Endothelial cell of umbilical vein (primary cell): ENCODE data around the gene PRR11.

GRCh38 chr17:58332560-58333024 lies 4.0 kb upstream of the TSPOAP1 start:
- PRO-cap = no peak
CAGE:
- cytosol, long polyA minus RNA = no peak
- cytosol, long polyA plus RNA = no peak
- long polyA plus RNA = no peak
- nucleus, long polyA minus RNA = no peak
- nucleus, long polyA plus RNA = no peak

GRCh38 chr17:58364685-58365143 lies 12.7 kb upstream of the SUPT4H1 start:
- PRO-cap = no peak
CAGE:
- cytosol, long polyA minus RNA = no peak
- cytosol, long polyA plus RNA = no peak
- long polyA plus RNA = no peak
- nucleus, long polyA minus RNA = no peak
- nucleus, long polyA plus RNA = no peak

- PRO-cap = no peak
CAGE:
- cytosol, long polyA minus RNA = no peak
- cytosol, long polyA plus RNA = no peak
- long polyA plus RNA = no peak
- nucleus, long polyA minus RNA = no peak
- nucleus, long polyA plus RNA = no peak
These were observed 14.0 kb upstream of the SUPT4H1 start for GRCh38 chr17:58366020-58366478.

- PRO-cap = no peak
CAGE:
- cytosol, long polyA minus RNA = no peak
- cytosol, long polyA plus RNA = no peak
- long polyA plus RNA = no peak
- nucleus, long polyA minus RNA = no peak
- nucleus, long polyA plus RNA = no peak
These were observed 23.2 kb upstream of the SUPT4H1 start for GRCh38 chr17:58375065-58375738.

- PRO-cap = no peak
CAGE:
- cytosol, long polyA minus RNA = no peak
- cytosol, long polyA plus RNA = no peak
- long polyA plus RNA = no peak
- nucleus, long polyA minus RNA = no peak
- nucleus, long polyA plus RNA = no peak
These were observed 29.7 kb downstream of the RNF43 start for GRCh38 chr17:58387673-58387935.

- PRO-cap = unidirectional peak, minus-strand start at chr17:58631434; unidirectional peak, minus-strand start at chr17:58631513; unidirectional peak, minus-strand start at chr17:58631662; unidirectional peak, minus-strand start at chr17:58631693; bidirectional peak, plus-strand start at chr17:58632150, minus-strand start at chr17:58631836
CAGE:
- cytosol, long polyA minus RNA = start-site peak on the minus strand at chr17:58631823-58631840, 243 reads
- cytosol, long polyA plus RNA = no peak
- long polyA plus RNA = start-site peak on the minus strand at chr17:58631834-58631840, 177 and 291 reads in 2 replicates
- nucleus, long polyA minus RNA = start-site peak on the minus strand at chr17:58631835-58631839, 831 reads
- nucleus, long polyA plus RNA = no peak
These were observed 60.4 kb downstream of the IGBP1C start for GRCh38 chr17:58631103-58632257.

DNA sequence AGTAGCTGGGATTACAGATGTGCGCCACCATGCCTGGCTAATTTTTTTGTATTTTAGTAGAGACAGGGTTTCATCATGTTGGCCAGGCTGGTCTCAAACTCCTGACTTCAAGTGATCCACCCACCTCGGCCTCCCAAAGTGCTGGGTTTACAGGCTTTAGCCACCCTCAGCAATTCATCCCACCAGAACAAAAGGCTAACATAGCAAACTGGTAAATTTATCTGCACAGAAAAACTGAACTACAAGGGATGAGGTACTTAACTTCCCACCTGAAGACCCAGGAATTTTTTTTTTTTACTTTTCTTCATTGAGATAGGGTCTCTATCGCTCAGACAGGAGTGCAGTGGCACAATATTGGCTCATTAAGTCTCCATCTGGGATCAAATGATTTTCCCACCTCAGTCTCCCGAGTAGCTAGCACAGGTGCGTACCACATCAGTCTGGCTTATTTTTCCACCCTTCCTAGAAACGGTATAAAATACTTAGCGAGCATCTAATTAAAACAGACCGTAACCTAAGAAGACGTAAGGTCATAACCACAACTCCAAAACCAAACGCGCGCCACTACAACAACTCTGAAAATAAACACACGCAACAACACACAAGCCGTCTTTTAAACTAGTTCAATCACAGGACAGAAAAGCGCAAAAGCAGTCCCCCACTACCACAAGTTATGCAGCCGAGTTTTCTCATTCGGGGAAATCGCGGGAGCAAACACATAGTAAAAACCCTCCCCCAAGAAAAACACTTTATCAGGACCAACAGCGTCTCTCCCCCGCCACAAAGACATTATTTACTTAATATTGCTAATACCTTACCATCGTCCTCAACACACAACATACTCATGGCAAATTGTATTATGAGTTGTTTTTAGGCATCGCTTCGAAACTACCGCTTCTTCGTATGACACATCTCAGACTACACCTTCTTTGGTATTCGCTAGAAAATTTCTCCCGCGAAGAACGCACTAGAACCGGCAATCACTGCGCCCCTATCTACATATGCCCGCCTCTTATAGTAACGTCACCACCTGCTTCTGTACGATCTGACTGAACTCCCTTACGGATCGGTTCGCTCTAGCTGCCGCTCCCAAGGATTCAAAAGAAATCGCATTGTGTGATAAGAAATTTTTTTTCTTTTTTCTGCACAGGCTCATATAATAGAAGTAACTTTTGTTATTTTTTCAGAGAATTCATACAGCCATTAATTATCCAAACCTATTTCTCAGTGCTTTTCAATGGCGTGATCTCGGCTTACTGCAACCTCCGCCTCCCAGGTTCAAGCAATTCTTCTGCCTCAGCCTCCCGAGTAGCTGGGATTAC lies 32.9 kb downstream of the IGBP1C start:
- PRO-cap = bidirectional peak, plus-strand start at position 1,041 of the sequence, minus-strand start at position 782 of the sequence
CAGE:
- cytosol, long polyA minus RNA = no peak
- cytosol, long polyA plus RNA = no peak
- long polyA plus RNA = no peak
- nucleus, long polyA minus RNA = start-site peak on the minus strand centred at position 791 of the sequence, 7 bp wide, 53 reads
- nucleus, long polyA plus RNA = no peak

GRCh38 chr17:59155028-59156082 lies at the start of gene PRR11:
TSS of gene PRR11 (plus strand) at chr17:59155746.
- PRO-cap = bidirectional peak, plus-strand start at chr17:59155334, minus-strand start at chr17:59155174; bidirectional peak, plus-strand start at chr17:59155750, minus-strand start at chr17:59155561
CAGE:
- cytosol, long polyA minus RNA = start-site peak on the minus strand at chr17:59155172-59155186, 207 reads; start-site peak on the plus strand at chr17:59155332-59155757, 136 reads; start-site peak on the minus strand at chr17:59155548-59155568, 11 reads
- cytosol, long polyA plus RNA = start-site peak on the minus strand at chr17:59155170-59155260, 1,326 and 2,729 reads in 2 replicates; start-site peak on the plus strand at chr17:59155383-59155774, 199 and 423 reads in 2 replicates
- long polyA plus RNA = start-site peak on the minus strand at chr17:59155173-59155245, 1,061 and 1,378 reads in 2 replicates; start-site peak on the plus strand at chr17:59155666-59155782, 279 and 229 reads in 2 replicates
- nucleus, long polyA minus RNA = start-site peak on the minus strand at chr17:59155169-59155206, 562 reads; start-site peak on the plus strand at chr17:59155757-59155781, 126 reads
- nucleus, long polyA plus RNA = start-site peak on the minus strand at chr17:59155173-59155179, 425 and 404 reads in 2 replicates; start-site peak on the plus strand at chr17:59155670-59155770, 48 and 132 reads in 2 replicates

GRCh38 chr17:59378539-59379111 lies 47.2 kb downstream of the YPEL2 start:
- PRO-cap = bidirectional peak, plus-strand start at chr17:59378847, minus-strand start at chr17:59378692
CAGE:
- cytosol, long polyA minus RNA = no peak
- cytosol, long polyA plus RNA = no peak
- long polyA plus RNA = no peak
- nucleus, long polyA minus RNA = start-site peak on the minus strand at chr17:59378654-59378692, 14 reads
- nucleus, long polyA plus RNA = no peak

GRCh38 chr17:59424829-59426273 lies 93.9 kb downstream of the YPEL2 start:
- PRO-cap = bidirectional peak, plus-strand start at chr17:59425801, minus-strand start at chr17:59425681
CAGE:
- cytosol, long polyA minus RNA = no peak
- cytosol, long polyA plus RNA = no peak
- long polyA plus RNA = no peak
- nucleus, long polyA minus RNA = start-site peak on the minus strand at chr17:59424849-59424907, 7 reads; start-site peak on the minus strand at chr17:59425742-59425809, 10 reads; start-site peak on the plus strand at chr17:59425783-59425873, 22 reads
- nucleus, long polyA plus RNA = no peak

DNA sequence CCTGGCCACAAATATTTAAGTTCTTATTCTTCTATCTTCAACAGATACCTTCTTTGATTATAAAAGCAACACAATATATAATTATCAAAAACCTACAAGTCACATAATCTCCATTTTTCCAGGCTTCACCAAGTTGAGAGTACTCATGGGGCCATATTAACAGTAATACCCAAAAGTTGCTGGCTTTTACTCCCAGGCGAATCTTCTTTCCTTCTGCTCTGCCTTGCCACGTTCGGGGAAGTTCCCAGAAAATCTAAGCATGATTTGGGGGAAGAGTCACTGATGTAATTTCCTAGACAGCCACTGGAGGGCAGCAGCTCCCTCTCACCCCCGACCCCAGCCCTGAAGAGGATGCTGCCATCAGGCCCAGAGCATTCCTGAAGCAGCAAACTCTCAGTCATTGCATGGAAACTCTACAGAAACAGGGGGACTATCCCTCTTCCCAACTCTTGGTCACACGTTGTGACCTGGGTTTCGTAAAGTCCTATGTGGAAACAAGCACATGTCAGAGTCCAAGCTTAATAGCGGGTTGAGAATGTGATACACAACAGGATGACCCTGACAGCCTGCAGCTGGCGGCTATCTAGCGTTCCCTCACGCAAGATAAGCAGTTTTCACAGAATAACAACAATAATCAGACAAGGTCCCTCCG lies 43.9 kb upstream of the DHX40 start:
- PRO-cap = unidirectional peak, minus-strand start at position 215 of the sequence
CAGE:
- cytosol, long polyA minus RNA = no peak
- cytosol, long polyA plus RNA = no peak
- long polyA plus RNA = no peak
- nucleus, long polyA minus RNA = no peak
- nucleus, long polyA plus RNA = no peak

DNA sequence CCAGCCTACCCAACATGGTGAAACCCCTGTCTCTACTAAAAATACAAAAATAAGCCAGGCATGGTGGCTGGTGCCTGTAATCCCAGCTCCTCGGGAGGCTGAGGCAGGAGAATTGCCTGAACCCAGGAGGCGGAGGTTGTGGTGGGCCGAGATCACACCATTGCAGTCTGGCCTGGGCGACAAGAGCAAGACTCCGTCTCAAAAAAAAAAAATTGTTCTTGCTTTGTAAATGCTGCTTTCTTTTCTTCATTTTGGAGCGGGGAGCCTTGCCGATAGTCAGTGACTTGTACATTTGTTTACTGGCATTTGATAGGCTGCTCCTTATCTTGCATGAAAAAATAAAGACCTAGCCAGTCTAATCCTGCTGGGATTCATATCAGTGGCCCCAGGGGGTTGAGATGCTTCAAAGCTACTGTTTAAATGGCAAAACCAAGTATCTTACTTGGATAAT lies 3.3 kb upstream of the CLTC start:
- PRO-cap = no peak
CAGE:
- cytosol, long polyA minus RNA = no peak
- cytosol, long polyA plus RNA = no peak
- long polyA plus RNA = no peak
- nucleus, long polyA minus RNA = no peak
- nucleus, long polyA plus RNA = no peak

DNA sequence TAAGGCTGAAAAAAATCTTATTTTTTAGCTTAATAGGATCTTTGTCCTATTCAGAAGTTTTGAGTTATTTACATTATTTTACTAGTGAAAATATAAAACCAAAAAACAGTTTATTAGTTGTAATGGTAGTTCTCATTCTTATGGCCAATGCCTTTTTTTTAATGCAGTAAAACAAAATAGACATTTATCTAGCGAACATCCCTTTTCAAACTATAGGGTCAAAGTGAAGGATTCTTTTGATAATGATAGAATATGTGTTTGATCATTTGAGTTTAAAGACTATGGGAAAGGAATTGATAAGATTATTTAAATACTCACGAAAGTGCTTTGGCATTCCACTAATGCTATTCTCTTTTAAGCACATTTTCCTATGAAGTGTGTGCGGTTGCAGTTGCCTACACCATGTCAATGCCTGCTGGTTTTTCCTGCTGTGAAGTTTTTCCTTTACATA lies 78.6 kb downstream of the VMP1 start:
- PRO-cap = no peak
CAGE:
- cytosol, long polyA minus RNA = no peak
- cytosol, long polyA plus RNA = no peak
- long polyA plus RNA = no peak
- nucleus, long polyA minus RNA = no peak
- nucleus, long polyA plus RNA = no peak

DNA sequence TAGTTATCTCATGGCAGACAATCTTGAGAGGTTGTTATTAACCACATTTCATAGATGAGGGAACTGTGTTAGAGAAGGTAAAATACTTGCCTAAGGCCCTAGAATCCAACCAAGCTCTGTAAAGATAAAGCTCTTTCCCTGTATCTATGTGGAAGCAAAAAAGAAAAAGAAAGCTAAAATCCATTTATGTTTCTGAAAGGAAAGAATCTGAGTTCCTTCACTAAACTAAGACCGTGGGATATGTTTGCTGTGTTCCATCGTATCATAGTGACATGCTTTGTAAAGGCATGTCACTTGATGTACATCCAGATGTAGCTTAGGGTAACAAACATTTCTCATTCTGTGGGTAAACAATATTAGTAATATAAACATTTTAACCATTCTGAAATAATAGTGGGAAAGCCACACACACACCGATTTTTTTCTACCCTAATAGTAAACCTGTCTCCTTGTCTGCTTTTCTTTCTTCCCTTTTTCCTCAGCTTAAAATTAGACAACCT lies 78.1 kb downstream of the TUBD1 start:
- PRO-cap = no peak
CAGE:
- cytosol, long polyA minus RNA = no peak
- cytosol, long polyA plus RNA = no peak
- long polyA plus RNA = no peak
- nucleus, long polyA minus RNA = no peak
- nucleus, long polyA plus RNA = no peak

GRCh38 chr17:59826357-59827144 lies 66.2 kb downstream of the TUBD1 start:
- PRO-cap = no peak
CAGE:
- cytosol, long polyA minus RNA = no peak
- cytosol, long polyA plus RNA = no peak
- long polyA plus RNA = no peak
- nucleus, long polyA minus RNA = no peak
- nucleus, long polyA plus RNA = no peak

- PRO-cap = bidirectional peak, plus-strand start at chr17:59837931, minus-strand start at chr17:59837669
CAGE:
- cytosol, long polyA minus RNA = no peak
- cytosol, long polyA plus RNA = no peak
- long polyA plus RNA = no peak
- nucleus, long polyA minus RNA = start-site peak on the minus strand at chr17:59837625-59837680, 23 reads
- nucleus, long polyA plus RNA = no peak
These were observed 55.4 kb downstream of the TUBD1 start for GRCh38 chr17:59837362-59837730.

DNA sequence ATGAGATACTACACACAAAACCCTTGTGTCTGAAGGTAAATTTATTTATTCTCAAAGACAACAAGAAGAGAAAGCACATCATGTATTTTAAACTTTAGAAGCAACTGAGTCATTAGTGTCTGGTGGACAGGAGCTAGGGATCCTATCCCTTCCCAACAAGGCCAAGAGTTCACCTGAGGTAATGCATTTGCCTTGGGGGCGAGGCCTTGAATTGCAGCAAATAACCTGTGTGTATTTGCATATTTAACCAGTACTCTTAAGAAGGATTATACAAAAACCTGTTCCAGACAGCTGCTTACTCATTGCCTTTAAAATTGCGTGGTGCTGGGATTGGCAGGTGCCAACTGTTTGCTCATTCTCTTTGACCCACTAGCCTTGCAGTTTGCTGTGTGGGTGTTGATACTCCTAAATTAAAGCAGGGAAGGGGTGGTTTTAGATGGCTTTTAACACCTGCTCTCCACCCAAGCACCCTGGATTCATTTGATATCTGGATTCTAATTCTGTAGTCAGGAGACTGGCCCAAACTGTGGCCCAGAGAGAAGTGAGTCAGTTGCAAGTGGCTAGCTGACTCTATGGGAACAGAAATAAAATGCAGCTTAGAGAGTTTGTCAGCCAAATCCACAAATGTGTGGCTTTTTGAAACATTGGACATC lies 47.1 kb downstream of the TUBD1 start:
- PRO-cap = no peak
CAGE:
- cytosol, long polyA minus RNA = no peak
- cytosol, long polyA plus RNA = no peak
- long polyA plus RNA = no peak
- nucleus, long polyA minus RNA = no peak
- nucleus, long polyA plus RNA = no peak

GRCh38 chr17:59910287-59910657 lies 17.4 kb downstream of the RPS6KB1 start:
- PRO-cap = no peak
CAGE:
- cytosol, long polyA minus RNA = no peak
- cytosol, long polyA plus RNA = no peak
- long polyA plus RNA = no peak
- nucleus, long polyA minus RNA = start-site peak on the plus strand at chr17:59910589-59910598, 40 reads
- nucleus, long polyA plus RNA = no peak

- PRO-cap = unidirectional peak, plus-strand start at chr17:59964235
CAGE:
- cytosol, long polyA minus RNA = no peak
- cytosol, long polyA plus RNA = no peak
- long polyA plus RNA = no peak
- nucleus, long polyA minus RNA = no peak
- nucleus, long polyA plus RNA = no peak
These were observed 721 bp downstream of the RNFT1 start for GRCh38 chr17:59963640-59964397.

GRCh38 chr17:60087992-60088586 lies 9.4 kb upstream of the HEATR6 start:
- PRO-cap = no peak
CAGE:
- cytosol, long polyA minus RNA = no peak
- cytosol, long polyA plus RNA = no peak
- long polyA plus RNA = no peak
- nucleus, long polyA minus RNA = no peak
- nucleus, long polyA plus RNA = no peak